Thoracic aorta endothelial cell (primary cell): ENCODE measurements around a stretch of chr3.

- CAGE, long polyA plus RNA = no peak
Observed at GRCh38 chr3:9978806-9979430, 7.7 kb downstream of the EMC3 start.

- CAGE, long polyA plus RNA = no peak
Observed at GRCh38 chr3:9986461-9986737, 242 bp downstream of the EMC3 start.

DNA sequence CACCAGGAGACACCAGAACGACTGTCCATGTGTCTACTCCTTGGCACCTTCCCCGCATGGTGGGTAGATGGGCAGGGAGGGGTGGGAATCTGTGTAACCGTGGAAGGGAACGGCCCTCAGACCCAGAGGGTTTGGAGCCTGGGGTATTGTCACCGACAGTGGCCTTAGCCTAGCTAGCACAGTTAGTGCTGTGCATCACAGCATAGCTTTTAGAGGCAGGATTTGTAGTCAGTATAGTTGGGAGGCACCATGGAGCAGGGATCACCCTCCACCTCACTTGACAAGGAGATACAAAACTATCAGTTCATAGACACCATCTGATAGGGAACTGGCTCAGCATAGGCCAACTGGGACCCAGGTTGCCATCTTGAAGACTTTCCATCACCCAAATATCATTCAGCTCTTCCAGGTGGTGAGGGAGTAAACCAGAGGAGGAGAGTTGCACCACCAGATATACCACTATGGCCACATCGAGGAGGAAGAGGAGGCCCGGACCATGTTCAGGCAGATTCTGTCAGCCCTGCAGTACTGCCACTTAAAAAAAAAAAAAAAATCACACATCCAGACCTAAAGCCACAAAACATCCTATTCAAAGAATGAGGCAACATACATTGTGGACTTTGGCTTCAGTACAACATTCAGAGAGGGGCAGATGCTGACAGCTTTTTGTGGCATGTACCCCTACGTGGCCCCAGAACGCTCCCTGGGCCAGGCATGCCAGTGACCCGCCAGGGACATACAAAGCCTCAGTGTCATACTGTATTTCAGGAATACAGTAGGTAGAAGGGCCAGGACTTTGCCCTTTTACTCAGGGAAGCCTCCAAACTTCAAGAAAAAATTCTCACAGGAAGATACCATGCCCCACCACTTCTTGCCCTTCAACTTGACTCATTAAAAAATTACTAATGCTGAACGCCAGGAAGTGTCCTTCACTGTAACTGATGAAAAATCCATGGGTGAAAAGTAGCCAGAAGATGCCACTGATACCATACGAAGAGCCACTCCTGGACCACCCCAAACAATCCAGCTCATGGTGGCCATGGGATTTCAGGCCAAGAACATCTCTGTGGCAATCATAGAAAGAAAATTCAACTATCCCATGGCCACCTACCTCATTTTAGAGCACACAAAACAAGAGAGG lies 18.4 kb upstream of the EMC3 start:
- CAGE, long polyA plus RNA = no peak

DNA sequence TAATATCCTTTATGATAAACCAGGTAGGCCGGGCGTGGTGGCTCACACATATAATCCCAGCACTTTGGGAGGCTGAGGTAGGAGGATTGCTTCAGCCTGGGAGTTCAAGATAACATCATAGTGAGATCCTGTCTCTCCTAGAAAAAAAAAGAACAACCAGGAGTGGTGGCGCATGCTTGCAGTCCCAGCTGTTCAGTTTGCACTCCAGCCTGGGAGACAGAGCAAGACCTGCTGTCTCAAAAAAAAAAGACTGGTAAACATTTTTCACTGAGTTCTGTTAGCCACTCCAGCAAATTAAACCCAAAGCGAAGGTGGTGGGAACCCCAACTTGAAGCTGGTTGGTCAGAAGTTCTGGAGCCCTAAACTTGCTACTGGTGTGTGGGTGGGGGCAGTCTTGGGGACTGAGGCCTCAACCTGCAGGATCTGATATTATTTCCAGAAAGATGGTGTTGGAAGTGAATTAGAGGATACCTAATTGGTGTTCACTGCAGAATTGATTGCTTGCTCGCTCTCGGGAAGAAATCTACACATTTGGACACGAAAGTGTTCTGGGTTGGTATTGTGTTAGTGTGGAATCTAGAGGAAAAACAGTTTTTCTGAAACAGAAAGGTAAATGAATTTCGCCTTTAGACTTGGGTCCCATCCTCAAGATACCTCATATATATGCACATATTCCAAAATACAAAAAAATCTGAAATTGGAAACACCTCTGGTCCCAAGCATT lies 9.4 kb upstream of the IRAK2 start:
- CAGE, long polyA plus RNA = no peak

DNA sequence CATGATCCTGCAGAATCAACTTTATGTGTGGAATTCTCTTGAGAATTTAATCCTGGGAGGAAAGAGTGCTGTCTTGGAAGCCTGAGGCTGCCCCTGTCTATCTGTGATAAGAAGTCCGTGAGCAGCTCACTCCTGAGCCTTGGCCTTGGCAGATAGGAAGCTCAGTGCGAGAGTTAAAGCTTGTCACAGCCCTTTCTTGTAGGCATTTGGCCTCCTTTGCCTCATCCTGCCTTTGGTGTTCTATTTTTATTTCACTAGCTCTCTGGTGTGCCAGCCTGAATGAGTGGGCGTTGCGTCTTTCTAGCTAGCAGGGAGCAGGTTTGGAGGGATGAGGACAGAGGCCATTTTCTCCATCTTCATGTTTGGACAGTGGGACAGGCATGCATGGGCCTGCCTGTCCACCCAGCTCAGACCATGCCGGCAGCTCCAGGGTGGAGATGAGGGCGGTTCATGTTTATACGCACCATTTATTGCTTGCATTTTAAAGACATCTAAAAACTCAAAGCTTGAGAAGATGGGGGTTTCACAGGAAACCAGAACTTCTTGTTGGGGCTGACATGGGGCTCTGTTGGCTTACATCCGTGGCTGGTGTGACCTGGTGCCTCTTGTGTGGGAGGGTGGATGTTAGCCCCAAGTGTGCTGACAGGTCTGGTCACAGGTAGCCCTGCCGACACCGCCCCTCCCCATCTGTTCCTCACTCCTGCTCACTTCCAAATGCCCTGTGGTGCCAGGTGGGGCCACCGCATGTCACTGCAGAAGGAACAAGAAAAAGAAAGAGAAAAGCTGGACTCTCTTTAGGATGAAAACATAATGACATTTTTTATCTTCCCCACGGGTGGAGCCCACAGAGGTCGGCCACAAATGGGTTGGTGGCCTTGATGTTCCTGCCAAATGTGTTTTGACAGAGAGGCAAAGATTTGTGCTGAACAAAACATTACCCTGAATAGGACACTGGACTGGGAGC lies 29.9 kb downstream of the IRAK2 start:
- CAGE, long polyA plus RNA = no peak

DNA sequence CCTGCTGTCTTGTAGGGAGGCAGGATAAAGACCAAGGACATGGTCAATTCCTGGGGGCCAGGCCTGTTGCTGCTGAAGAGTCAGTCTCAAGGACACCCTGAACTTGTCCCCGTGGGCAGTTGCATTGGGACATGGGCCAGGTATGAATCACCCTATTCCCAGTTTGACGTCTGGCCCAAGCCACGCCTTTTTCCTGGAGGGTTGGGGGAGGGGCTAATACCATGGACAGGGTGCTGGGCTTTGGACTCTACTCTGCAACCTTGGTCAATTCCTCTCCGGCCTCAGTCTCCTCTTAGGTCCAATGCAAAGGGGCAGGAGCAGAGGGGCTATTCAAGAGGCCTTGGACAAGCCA lies 10.4 kb downstream of the ATP2B2 start:
- CAGE, long polyA plus RNA = no peak

DNA sequence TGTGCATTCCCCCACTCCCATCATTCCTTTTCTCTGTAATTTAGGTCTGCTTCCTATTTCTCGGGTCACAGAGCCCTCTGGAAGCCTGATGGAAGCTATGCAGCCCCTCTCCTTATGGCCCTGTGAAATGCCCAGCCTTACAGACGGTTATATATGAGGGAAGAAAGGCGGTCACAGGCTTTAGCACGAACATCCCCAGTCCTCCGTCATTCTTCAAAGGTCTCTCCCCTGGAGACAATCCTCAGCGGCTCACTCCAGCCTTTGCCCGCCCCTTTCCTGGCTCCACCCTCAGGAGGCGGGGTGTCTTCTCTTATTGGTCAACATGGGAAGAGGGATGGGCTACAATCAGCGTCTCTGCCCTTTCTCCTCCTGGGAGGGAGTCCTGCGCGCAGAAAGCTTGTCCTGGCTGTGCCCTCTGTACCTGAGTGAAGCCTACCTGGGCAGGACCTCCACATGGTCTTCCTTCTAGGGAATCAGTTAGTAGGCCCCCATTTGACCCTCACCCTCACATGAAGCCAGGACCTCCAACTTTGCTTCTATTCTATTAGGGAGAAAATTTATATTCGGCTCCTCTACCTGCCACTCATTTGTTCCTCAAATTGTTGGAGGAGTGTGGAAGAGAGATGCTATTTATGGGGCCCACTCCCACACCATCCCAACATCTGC lies 113.0 kb upstream of the SLC6A11 start:
- CAGE, long polyA plus RNA = no peak

DNA sequence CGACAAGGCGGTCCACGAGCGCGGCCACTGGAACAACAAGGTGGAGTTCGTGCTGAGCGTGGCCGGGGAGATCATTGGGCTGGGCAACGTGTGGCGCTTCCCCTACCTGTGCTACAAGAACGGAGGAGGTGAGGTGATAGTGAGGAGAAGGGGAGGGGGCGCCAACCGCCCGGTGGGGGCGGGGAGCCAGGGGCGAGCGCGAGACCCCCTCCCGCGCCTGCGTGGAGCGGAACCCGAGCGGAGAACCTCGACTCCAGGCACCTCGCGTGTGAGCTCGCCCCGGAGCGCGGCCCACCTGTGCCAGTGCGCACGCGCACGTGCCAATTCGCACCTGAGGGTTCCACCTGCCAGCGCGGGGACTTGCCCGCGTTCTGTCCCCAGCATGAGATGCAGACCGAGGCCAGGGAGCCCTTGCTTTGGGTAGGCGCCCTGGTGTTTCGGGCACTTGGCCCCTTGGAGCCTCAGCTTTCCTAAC lies 403 bp downstream of the SLC6A11 start:
- CAGE, long polyA plus RNA = no peak

- CAGE, long polyA plus RNA = no peak
Observed at GRCh38 chr3:10993471-10994259, 1.1 kb downstream of the SLC6A1 start.

- CAGE, long polyA plus RNA = no peak
Observed at GRCh38 chr3:11139929-11140828, 14.1 kb upstream of the HRH1 start.

DNA sequence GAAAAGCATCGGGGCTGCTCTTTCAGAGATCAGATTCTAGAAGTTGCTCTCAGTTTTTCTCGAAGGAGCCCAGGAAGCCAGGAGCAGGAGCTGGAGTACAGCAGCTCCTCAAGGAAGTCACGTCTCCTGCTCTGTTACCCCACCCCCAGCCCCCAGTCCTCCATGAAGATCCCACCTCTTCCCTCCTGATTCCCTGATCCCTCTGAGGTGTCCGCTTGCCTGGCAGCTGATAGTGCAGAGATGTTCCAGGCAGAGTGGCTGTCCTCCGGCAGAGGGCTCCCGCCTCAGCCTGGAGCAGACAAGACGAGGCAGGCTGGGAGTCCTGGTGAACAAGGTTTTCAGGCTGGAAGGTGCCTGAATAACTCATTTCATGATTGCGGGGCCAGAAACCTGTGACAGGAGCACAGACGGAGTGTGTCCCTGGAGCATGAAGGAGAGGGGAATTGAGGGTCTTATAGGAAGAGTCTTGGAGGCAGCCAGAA lies 1.1 kb downstream of the HRH1 start:
- CAGE, long polyA plus RNA = no peak

GRCh38 chr3:11247219-11247765 lies 24.9 kb upstream of the ATG7 start:
- CAGE, long polyA plus RNA = no peak

- CAGE, long polyA plus RNA = no peak
Observed at GRCh38 chr3:11509768-11510732, 133.7 kb downstream of the VGLL4 start.

DNA sequence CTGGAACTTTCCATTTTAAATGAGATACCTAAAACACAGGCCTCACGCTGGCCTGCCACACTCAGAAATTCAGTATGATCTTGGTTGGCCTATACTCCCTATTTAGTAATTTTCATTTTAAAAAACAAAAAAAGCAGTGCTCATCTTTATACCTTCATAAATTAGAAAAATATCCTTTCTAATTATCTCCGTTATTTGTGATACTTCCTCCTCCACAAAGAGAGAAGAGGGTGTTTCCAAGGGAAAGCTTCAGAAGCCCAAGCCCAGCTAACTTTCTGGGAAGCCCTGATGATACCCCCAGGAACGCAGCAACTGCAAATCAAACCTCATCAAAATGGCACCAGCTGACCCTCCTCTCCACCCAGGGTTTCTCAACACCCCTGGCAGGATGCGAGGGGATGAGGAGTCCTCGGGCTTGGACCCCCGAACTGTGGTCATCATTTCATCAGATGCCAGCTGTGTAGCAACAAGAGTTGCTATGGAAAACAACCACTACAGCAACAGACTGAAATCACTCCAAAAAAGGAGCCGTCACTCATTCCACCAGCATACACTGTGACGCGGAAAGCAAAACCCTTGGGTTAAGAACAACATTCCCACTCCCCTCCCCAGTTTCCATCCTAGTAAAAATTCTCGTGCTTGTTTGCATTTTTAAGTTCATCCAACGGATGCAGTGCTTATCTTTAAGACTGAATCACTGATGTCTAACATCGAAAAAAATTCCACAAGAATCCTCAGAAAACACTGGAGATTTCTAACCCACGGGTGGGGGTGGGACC lies 40.2 kb downstream of the VGLL4 start:
- CAGE, long polyA plus RNA = no peak

DNA sequence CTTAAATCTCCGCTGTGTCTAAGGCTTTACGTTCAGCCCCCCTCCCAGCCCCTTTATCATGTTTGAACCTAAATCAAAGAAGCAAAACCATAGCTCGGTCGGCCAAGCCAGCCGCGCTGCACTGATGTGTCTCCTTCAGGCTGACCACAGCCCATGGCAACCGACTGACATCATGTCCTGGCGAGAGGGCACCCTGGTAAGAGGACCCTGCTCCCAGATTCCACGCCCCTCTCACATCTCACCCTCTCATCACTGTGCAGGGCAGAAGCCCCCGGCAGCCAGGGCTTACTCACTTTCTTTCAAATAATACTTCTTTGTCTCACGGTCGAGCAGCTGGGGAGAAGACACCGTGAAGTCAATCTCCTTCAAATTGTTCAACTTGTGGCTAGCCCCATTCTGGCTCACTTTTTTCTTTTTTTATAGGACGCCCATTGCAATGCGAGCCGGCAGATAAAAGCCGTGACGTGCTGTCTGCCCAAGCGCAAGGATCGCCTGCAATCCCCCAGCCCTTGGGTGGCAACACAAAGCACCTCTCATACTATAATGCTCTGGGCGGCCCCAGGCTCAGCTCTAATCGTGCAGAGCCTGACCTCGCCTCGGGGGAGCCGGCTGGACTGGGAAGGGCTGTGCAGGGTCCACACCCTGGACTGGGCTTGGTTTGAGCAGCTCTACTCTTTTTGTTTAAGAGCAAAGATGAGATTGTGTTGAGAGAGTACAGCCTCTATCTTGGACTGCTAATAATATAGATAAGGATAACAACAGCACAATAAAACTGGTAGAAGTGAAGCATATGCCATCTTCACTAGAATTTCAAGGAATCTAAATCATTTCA lies 33.5 kb downstream of the VGLL4 start:
- CAGE, long polyA plus RNA = no peak

GRCh38 chr3:11770854-11771629 lies 75.6 kb downstream of the TAMM41 start:
- CAGE, long polyA plus RNA = no peak

DNA sequence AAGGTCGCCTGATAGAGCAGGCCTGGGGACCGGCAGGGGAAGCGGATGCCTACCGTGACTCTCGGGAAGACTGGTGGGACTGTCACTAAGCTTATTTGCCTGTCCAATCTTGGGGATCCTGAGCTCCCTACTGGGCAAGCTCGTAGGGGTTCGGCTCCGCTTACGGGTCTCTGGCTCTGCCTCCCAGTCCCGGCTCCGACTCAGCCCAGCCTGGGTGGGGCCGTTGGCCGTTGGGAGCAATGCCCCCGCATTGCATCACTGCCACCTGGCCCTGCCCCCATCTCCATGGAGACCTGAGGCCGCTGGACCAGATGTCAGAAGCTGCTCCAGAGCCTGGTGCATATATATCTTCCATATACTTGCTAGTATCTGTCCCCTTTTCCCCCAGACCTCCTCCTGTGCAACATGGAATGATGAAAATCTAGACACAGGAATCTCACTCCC lies 64.6 kb upstream of the TAMM41 start:
- CAGE, long polyA plus RNA = no peak

DNA sequence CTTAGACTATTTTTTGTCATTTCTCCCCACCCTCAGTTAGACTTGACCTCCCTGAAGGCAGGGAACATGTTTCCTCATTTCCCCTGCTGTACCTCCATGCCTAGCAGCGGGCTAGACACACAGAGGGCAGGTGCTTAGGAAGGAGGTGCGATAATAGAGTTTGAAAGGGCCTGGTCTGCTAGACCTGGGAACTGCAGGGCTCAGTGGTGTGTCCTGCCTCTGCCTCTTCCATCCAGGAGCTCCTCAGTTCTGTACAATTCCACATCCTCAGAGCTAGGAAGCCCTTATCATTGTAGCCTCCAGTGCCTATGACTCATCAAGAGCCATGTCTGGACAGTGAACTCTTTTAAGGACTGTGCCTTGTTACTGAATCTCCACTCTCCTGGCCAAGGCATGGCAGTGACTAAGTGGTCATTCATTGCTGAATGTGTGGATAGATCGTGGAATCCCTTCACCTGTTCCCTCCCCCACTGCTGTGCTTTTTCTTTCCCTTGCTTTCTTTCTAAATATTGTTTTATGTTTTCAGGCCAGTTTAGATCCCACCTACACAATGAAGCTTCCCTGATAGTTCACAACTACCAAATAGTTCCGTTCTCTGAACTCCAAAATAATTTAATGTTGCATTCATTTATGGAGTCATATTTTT lies 2.9 kb downstream of the TIMP4 start:
- CAGE, long polyA plus RNA = no peak

DNA sequence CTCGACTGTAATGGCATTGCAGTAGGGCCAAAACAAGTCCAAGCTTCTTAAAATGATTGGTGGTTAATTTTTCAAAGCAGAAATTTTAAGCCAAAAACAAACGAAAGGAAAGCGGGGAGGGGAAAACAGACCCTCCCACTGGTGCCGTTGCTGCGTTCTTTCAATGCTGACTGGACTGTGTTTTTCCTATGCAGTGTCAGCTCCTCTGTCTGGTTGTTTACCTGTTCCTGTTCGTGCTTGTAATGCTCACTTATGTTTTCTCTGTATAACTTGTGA lies 24.6 kb upstream of the TIMP4 start:
- CAGE, long polyA plus RNA = no peak

DNA sequence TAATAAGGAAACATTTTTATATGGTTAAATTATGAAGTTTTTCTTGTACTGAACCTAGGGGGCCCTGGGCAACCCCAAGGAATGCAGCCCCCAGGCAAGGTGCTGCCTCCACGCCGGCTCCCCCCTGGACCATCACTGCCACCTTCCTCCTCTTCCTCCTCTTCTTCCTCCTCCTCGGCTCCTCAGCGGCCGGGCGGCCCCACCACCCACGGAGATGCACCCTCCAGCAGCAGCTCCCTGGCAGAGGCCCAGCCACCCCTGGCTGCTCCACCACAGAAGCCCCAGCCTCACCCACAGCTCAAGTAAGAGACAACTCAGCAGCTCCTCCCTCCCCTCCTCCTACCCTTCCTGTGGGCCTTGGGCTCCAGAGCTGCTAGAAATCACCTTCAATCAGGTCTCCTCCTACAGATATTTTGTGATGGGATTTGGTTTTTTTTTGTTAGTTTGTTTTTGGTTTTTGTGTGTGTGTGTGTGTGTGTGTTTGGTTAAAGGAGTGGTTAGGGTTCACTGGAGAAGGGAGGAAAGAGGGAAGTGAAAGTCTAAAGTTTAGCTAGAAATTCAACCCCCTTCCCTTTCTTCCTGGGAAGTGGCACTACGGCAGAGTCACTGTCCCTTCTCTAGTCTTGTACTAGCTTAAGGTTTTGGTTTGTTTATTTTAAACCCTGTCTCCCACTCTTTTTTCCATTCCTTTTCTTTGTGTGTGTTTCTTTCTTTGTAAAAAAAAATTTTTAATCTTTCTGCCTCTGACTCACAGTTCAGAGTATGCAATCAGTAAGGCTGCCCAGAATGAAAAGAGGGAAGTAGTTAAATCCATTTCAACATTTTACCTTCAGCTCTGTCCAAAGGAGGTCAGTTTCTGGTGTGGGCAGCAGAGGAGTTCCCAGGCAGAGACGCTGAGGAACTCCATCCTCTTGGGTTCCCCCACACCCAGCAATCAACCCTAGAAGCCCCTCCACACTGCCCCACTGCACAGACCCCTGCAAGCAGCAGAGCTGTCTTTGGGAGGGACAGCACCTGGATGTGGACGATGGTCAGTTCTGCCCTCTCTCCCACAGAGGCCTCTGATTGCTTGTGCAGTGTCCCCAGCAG lies 28.9 kb upstream of the TIMP4 start:
- CAGE, long polyA plus RNA = no peak